Mesothelial cell of epicardium (in vitro differentiated cells): ENCODE measurements around a stretch of chr18.

DNA sequence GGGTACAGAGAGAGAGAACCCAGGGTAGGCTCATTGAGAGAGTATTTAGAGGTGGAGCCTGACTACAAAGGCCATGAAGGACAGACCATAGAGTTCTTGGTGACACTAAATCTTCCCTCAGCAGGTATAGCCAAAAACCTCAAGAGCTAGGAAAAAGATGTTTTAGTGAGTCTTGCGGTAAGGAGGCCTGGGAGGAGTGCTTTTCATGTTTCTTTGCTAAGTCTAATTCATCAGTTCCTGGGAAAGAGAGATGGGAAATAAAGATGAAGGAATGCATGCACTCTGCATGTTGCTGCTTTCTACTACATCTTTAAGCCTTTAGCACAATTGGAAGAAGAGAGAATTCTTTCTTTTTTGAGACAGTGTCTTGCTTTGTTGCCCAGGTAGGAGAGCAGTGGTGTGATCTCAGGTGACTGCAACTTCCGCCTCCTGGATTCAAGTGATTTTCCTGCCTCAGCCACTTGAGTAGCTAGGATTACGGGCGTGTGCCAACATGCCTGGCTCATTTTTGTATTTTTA lies 19.4 kb downstream of the VAPA start:
- PRO-cap: no peak

- PRO-cap: no peak
Measured at GRCh38 chr18:9968156-9968575, 54.4 kb downstream of the VAPA start.

- PRO-cap: no peak
Measured at GRCh38 chr18:10068137-10068704, 154.4 kb downstream of the VAPA start.

DNA sequence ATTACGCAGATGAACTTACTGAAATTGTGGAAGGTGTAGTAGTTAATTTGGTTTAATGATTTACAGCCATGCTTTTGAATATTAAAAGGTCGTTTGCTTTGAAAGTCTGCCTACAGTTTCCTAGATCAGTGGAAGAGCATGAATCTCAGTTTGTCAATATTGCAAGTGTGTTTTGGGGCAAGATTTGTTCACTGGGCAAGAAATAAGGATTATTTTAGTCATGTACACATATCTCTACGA lies 164.4 kb downstream of the VAPA start:
- PRO-cap: no peak

DNA sequence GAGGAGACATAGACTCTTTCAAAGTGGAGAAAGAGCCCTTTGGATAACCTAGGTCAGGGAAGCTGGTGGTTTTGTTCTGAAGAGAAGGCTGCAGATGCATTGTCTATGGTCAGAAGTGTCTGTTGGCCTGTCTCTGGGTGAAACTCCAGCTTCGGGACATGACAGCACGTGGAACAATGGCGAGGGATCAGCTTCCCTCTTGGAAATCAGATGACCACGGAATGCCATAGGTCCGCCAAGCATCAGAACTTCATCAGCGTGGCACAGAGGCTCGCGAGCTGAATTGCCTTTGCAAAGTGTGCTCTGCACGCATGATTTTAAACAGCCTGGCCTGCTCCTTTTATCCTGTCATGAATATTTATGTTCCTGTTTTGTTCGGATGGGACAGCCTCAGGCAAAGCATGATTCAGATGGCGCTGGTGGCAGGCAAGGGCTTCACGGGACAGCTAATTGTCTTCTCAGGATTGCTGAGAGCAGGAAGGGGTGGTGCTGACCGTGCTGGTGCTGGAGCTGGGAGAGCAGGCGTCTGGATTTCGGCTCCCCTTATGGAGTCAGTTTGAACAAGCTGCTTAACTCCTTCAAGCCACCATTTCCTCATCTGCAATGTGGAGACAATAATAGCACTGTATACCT lies 79.9 kb upstream of the APCDD1 start:
- PRO-cap: no peak

- PRO-cap: no peak
Measured at GRCh38 chr18:10379936-10380159, 74.6 kb upstream of the APCDD1 start.

GRCh38 chr18:10528442-10529045 lies 2.7 kb downstream of the NAPG start:
- PRO-cap: no peak

- PRO-cap: no peak
Measured at GRCh38 chr18:10555710-10556319, 30.0 kb downstream of the NAPG start.

GRCh38 chr18:10927350-10927875 lies 222.0 kb downstream of the PIEZO2 start:
- PRO-cap: no peak

GRCh38 chr18:11955115-11956185 lies 25.9 kb upstream of the IMPA2 start:
- PRO-cap: no peak

DNA sequence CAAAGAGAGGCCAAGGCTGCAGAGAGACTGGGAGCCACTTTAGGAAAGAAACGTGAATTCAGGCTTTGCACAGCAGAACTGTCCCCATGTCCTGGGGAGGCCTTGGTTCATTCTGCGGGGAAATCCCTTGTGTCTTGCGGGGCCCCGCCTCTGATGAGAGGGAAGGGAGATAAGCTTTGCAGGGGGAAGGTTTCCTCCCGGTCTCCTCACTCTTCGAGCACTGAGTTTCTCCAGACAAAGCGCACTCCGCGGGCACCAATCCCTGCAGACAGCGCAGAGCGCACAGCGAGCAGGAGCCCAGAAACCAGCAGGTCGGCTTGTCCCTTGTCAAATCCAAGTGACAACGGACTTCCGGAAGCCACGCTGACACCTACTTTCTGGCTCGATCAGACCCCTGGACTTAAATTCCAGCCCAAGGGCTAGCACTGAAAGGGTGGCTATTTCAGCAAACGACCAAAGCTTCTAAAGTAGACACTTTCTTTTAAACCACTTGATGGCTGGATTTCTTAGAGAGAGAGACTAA lies 1.8 kb upstream of the TUBB6 start:
- PRO-cap: no peak

DNA sequence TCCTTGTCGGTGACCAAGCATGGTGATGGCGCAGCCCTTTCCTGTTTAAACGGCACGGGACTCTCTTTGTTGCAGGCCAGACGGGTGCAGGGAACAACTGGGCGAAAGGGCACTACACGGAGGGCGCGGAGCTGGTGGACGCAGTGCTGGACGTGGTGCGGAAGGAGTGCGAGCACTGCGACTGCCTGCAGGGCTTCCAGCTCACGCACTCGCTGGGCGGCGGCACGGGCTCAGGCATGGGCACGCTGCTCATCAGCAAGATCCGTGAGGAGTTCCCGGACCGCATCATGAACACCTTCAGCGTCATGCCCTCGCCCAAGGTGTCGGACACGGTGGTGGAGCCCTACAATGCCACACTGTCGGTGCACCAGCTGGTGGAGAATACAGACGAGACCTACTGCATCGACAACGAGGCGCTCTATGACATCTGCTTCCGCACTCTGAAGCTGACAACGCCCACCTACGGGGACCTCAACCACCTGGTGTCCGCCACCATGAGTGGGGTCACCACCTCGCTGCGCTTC lies 17.0 kb downstream of the TUBB6 start:
- PRO-cap: no peak

DNA sequence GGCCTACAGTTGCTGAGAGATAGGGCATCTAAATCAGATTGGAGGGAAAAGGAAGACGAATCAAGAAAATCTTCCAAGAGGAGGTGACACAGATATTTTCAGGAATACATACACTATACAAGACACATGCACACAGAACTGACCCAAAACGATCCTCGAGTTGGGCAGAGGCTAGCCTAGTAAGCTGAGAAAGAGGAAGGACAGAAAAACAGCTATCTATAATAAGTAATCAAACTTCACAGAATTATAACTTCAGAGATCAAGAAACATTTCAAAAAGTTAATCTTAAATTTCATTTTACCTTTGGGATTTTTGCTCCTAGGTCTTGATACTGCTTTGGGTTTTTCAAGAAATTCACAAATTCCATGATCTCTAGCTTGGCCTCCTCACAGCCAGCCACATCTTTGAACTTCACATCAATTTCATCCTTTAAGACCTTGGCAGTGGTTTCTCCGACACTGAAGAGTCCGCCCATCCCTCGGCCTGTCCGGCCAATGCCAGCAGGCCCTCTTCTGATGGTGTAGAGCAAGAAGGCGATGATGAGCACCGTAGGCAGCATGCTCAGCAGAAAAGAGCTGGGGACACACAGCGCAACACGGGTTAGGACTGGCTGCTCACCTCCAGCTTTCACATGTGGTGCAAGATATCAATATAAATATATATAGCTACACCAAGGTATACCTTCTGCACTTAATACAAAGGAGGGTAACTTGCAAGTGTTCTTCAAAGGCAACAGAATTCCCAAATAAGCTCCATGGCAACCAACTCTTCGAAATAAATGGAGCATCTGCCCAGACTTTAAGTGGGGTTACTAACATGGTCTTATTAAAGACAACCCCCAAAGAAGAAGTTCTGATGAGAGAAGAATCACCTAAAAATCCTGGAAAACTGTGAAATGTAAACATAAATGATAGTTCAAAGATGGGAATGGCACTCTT lies 18.4 kb downstream of the AFG3L2 start:
- PRO-cap: no peak

GRCh38 chr18:12370825-12371078 lies 6.3 kb downstream of the AFG3L2 start:
- PRO-cap: no peak

DNA sequence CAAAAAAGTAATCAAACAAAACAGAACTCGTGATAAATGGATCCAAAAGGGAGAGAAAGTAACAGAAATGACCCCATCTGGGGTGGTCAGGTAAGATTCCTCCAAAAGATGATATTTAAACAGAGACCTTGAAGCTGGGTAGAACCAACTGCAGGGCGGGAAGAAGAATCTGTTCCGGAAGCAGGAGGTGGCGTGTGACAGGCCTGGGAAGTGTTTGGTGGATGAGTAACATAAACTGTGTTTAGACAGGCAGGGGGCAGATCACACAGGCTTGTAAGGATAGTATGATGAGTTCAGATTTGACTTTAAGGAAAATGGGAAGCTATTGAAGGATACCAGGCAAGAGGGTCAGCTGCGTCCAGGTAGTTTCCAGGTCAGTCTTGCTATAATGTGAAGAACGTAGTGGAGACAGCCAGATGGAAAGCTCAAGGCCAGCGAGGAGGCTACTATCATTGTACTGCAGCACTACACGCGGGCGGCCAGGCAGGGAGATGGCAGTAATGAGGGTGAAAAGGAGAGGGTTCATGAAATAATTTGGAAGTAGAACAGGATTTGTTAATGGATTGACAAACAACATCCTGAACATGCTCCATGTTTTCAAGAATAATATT lies 17.2 kb downstream of the SPIRE1 start:
- PRO-cap: no peak

DNA sequence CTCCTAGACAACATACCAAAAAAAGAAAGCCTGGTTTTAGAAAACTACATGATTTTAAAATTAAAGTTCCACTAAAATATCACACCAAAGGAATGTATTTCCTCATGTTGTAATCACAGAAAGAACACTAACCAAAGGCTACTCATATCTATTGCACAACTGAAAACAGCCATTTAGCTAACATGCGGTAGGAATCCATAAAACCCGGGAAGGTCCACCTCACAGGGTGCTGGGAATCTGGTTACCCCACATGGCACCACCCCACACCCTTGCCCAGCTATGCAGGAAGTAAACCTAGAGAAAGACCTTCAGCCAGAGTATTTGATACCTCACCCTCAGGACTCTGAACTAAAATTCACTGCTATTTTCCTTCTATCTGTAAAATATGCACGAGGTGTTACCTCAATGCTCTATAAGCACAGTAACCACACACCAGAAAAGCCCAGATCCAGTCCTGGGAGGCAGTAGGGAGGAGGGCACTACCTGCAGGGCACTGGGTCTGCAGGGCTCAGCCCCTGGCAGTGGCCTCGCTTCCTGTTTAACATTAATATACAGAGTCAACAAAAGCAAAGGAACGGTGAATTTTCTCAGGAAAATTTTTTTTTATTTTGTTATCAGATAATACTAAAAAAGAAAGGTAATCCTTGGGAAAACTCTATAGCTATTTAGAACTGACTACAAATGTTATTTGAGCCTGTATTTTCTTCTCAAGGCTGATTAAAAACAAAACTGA lies 45.8 kb downstream of the PTPN2 start:
- PRO-cap: no peak

GRCh38 chr18:12839063-12840010 lies 44.7 kb downstream of the PTPN2 start:
- PRO-cap: no peak

DNA sequence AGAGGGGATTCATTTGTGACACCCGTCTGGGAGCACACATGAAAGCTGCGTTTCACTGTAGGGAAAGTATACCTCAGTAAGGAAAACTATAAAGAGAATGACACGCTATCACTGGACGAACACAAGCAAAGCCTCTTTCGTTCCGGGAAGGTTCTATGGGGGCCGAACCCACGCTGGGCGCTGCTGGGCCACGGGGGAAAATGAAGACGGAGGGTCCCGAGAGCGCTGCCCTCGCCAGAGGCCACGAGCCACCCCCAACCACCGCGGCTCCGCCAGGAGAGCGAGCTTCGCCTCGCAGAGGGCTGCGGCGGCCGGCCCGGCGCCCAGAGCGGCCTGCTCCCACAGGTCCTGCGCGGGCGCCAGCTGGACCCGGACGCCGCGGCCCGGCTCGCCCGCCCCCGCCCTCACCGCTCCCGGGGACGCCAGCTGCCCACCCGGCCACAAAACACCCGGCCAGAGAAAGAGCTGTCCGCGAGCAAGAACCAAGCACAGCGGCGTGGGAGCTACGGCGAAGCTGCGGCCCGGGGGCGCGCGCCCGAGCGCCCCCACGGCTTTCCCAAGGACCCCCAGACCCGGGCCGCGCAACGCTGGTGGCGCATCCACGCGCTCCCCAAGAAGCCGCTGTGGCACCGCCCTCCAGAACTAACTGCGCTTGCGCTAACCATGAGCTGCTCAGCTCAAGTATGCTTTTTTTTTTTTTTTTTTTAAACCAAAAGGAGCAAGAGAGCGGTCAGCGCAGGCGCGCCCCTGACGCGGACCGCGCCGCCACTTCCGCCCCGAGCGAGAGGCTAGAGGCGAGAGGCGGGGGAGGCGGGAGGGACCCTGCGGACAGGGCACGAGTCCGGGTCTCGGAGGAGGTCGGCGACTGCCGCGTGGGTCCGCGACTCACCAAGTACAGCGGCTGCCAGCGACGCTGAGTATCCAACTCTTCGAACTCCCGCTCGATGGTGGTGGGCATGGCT lies 572 bp downstream of the PTPN2 start:
- PRO-cap: bidirectional peak, plus-strand start at position 768 of the sequence, minus-strand start at position 644 of the sequence

GRCh38 chr18:12944811-12945263 lies 3.0 kb upstream of the SEH1L start:
- PRO-cap: no peak

GRCh38 chr18:13136537-13137083 lies 82.0 kb upstream of the LDLRAD4 start:
- PRO-cap: no peak